ENCODE results near the genes KCNK13 and CALM1.

DNA sequence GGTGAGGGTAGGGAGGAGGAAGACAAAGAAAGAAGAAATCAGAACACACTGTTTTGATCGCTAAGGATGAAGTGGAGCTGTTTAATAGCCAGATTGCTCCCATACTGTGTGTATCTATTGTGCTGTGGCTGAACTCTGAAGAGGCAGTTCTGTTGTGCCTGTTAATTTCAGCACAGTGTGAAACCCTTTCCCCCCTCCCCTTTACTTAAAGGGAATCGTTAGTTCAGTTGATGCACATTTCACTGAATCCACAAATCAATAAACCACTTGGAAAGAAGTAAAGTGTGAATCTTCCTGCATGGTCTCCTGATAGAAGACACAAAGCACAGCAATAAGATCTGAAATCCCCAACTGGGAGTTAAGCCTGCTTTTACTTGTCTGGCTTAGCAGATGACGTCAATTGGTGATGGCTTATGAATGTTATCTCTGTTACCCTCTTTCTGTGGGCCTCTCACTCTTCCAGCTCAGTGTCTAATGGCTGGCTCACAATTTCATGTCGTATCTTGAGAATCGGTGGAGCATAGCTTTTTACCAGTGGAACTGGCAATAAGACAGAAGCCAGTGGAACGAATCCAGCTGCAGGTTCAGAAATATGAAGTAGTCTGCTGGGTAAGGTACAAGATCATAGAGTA is 413.4 kb upstream of the SEL1L start:
- PRO-cap: no peak
- RAMPAGE, long total RNA, 4 experiments: no peak in any of the 4 experiments

- PRO-cap: no peak
- RAMPAGE, long total RNA, 4 experiments: no peak in any of the 4 experiments
Measured at GRCh38 chr14:82387946-82388186, 854.2 kb upstream of the SEL1L start.

DNA sequence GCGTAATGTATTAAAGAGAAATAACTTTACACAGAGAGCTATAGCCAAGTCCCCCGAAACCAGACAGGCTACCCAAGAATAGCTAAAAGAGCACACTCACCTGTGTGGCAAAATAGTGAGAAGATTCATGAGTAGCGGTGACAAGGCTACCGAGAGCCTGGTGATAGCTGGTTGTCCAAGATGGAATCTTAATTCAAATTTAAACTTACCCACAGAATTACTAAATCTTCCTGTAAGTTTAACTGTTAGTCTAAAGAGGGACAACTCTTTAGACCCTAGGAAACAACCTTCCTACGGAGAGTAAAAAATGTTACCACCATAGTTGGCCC is 1358.6 kb upstream of the FLRT2 start:
- PRO-cap: no peak
- RAMPAGE, long total RNA, 4 experiments: no peak in any of the 4 experiments

DNA sequence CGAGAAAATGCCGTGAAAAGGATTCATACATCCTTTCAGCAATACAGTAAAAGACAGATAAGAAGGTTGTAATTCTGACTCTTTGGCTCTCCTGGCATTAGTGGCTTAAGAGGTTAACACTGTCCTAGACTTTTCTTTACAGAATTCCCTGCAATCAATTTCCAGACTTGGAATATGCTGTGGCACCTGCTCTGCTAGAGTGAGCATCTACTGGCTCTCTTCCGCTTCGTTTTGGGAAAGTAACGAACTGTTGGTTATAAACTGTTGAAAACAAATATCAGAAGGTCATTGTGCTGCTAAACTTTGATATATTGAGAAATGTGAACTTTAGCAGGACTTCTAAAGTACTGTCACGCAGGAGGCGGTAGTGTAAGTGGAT is 348.8 kb downstream of the FLRT2 start:
- PRO-cap: no peak
- RAMPAGE, long total RNA, 4 experiments: no peak in any of the 4 experiments

DNA sequence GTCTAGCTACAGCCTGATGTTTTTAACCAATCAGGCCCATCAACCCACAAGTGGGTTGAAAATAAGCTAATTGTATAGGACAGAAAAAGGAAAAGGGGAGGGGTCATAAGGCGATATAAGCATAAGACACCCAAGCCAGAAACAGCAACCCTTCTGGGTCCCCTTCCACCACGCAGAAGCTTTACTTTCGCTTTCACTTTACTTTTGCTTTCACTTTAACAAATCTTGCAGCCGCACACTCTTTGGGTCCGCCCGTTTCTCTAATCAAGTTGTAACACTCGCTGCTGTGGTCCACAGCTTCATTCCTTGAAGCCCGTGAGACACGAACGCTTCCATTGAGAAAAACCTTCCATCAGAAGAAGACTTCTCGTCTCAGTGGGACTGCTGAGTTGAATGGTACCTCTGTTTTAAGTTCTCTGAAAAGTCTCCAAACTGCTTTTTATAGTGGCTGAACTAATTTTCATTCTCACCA is 404.6 kb downstream of the FLRT2 start:
- PRO-cap: bidirectional peak, plus-strand start at position 302 of the sequence, minus-strand start at position 178 of the sequence
- RAMPAGE, long total RNA, 4 experiments: start-site peak on the plus strand in 1 of 4 experiments, centred at position 250 of the sequence, 8 reads per replicate

DNA sequence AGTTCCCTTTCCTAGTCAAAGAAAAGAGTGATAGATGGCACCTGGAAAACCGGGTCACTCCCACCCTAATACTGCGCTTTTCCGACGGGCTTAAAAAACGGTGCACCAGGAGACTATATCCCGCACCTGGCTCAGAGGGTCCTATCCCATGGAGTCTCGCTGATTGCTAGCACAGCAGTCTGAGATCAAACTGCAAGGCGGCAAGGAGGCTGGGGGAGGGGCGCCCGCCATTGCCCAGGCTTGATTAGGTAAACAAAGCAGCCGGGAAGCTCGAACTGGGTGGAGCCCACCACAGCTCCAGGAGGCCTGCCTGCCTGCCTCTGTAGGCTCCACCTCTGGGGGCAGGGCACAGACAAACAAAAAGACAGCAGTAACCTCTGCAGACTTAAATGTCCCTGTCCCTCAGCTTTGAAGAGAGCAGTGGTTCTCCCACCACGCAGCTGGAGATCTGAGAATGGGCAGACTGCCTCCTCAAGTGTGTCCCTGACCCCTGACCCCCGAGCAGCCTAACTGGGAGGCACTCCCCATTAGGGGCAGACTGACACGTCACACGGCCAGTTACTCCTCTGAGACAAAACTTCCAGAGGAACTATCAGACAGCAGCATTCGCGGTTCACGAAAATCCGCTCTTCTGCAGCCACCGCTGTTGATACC is 782.6 kb downstream of the FLRT2 start:
- PRO-cap: no peak
- RAMPAGE, long total RNA, 4 experiments: no peak in any of the 4 experiments

DNA sequence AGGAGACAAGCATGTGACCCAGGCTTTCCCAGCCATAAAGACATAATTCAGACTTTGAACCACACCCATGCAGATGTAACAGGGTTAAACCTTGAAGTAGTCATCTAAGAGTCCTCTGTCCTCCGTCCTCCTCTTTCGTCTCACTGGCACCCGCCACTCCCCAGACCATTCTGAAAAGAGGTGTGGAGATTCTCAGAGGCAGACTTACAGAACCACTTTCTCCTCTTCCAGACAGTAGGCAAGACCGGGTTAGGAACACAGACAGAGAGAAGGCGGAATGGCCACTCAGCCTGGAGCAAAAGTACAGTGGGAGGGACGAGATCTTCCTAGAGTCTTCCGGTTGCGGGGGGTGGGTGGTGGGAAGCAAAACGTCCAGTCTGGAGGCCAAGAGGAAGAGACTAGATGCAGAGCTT is 120.6 kb downstream of the KCNK10 start:
- PRO-cap: no peak
- RAMPAGE, long total RNA, 4 experiments: no peak in any of the 4 experiments

GRCh38 chr14:88947986-88948452 is 123.6 kb downstream of the TTC8 start:
- PRO-cap: no peak
- RAMPAGE, long total RNA, 4 experiments: no peak in any of the 4 experiments

- PRO-cap: bidirectional peak, plus-strand start at chr14:89040875, minus-strand start at chr14:89040641
- RAMPAGE, long total RNA, 4 experiments: no peak in any of the 4 experiments
Measured at GRCh38 chr14:89040416-89041110, 216.1 kb downstream of the TTC8 start.

DNA sequence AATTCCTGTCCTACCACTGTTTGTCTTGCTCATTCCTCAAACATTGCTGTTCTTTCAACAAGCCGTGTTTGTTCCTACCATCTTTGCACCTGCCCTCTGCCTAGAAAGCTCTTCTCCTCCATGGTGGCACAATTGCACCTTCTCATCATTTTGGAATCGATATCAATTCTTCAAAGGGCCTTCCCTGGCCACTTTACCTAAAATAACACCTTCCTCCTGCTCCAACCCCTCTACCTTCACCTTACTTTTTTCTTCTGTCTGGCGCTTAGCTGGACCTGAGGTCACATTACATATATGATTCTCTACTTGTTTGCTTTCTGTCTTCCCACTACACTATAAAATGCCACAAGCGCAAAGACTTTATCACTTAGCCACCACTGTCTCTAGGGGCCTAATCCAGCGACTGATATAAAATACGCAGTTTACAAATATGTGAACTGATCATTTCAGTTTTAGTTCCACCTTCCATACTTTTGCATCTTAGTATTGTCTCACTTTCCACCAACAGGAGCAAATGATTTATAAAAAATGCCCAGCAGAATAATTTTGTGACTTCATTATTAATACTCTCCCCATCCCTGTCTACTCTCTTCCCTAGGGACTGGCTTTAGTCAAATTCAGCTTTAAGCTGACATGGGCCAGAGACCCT is 169.0 kb downstream of the FOXN3 start:
- PRO-cap: no peak
- RAMPAGE, long total RNA, 4 experiments: start-site peak on the minus strand in 1 of 4 experiments, centred at position 290 of the sequence, 24 reads per replicate

DNA sequence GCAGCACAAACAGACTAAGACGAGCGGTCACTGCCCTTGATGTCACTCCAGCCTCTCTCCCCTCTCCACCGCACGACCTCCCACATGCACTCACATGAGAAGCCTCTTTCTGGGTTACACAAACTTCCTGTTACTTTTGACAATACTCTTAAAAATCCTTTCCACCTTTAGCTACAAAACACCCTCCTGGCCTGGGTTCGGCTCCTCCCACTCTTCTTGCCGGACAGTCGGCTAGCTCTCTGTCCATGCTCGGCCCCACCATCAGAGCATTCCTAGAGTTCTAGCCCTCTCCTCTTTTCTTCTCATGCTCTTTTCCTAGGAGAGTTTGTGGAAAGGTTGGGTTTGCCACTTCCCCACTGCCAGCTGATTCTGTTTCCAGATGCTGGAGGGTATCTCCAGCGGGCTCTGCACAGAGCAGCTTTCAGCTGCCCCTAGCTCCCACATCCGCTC is 124.2 kb downstream of the FOXN3 start:
- PRO-cap: no peak
- RAMPAGE, long total RNA, 4 experiments: no peak in any of the 4 experiments

- PRO-cap: no peak
- RAMPAGE, long total RNA, 4 experiments: no peak in any of the 4 experiments
Measured at GRCh38 chr14:89383509-89384550, 33.2 kb downstream of the FOXN3 start.

GRCh38 chr14:89659248-89659633 is 242.2 kb upstream of the FOXN3 start:
- PRO-cap: no peak
- RAMPAGE, long total RNA, 4 experiments: no peak in any of the 4 experiments

- PRO-cap: bidirectional peak, plus-strand start at chr14:89701816, minus-strand start at chr14:89701630
- RAMPAGE, long total RNA, 4 experiments: no peak in any of the 4 experiments
Measured at GRCh38 chr14:89701028-89702186, 253.1 kb downstream of the EFCAB11 start.

DNA sequence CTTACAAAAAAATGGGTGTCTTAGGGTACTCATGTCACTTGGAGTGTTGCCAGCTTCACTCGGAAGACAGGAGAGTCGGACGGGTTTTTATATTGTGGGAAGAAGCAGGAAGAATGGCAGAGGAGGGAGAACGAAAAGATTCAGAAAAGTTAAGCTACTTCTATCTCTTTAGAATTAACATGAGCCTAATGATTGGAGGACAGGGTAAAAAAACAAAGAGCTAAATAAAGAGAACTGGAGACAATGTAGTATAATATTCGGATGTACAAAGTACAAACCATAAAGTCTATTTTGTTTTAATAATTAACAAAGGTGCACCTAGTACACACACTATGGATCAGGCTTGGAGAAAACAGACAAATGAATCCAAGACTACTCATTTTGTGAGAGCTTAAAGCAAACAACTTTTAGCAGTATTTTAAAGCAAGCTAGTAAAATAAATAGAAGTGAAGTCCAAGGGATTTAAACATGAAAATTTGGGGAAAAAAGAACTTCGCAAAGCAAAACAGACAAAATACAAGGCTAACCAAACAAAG is 43.8 kb downstream of the EFCAB11 start:
- PRO-cap: no peak
- RAMPAGE, long total RNA, 4 experiments: start-site peak on the minus strand in 1 of 4 experiments, centred at position 126 of the sequence, 12 reads per replicate

- PRO-cap: no peak
- RAMPAGE, long total RNA, 4 experiments: no peak in any of the 4 experiments
Measured at GRCh38 chr14:90061548-90062156, at the start of gene KCNK13. Gene KCNK13, plus strand, starts transcription at chr14:90061994.

DNA sequence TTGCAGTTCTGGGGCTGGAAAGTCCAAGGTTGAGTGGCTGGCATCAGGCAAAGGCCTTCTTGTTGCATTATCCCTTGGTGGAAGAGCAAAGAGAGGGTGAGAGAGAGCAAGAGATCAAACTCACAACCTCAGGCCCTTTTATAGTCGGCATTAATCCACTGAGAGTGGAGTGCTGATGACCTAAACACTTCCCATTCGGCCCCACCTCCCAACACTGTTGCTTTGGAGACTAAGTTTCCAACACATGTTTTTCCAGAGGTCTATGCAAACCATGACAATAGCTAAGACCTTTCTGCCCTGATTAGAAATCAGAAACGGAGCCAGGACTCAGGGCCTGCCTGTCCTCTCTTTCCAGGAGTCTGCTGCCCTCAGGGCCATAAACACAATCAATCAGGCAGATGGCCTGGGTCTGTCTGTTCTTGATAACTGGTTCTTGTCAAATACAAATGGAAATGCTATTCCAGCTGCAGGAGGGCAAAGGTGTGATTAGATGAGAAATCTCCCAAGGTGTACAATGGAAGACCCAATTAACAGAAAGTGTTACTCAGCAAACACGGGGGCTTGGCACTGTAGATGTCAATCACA is 97.2 kb upstream of the PSMC1 start:
- PRO-cap: no peak
- RAMPAGE, long total RNA, 4 experiments: no peak in any of the 4 experiments

- PRO-cap: bidirectional peak, plus-strand start at chr14:90303772, minus-strand start at chr14:90303683
- RAMPAGE, long total RNA, 4 experiments: no peak in any of the 4 experiments
Measured at GRCh38 chr14:90303590-90304009, 28.1 kb downstream of the NRDE2 start.

DNA sequence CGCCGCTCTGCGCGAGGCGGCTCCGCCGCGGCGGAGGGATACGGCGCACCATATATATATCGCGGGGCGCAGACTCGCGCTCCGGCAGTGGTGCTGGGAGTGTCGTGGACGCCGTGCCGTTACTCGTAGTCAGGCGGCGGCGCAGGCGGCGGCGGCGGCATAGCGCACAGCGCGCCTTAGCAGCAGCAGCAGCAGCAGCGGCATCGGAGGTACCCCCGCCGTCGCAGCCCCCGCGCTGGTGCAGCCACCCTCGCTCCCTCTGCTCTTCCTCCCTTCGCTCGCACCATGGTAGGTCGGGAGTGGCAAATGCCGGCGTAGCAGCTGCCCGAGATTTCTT is at the start of gene CALM1:
TSS of gene CALM1 (plus strand) at position 84 of the 337 bp plus-strand sequence.
- PRO-cap: bidirectional peak, plus-strand start at position 87 of the sequence, minus-strand start outside the sequence
- RAMPAGE, long total RNA, 4 experiments: start-site peak on the plus strand in 3 of 4 experiments, centred at positions 88 to 109 of the sequence, 56 to 274 reads per replicate

DNA sequence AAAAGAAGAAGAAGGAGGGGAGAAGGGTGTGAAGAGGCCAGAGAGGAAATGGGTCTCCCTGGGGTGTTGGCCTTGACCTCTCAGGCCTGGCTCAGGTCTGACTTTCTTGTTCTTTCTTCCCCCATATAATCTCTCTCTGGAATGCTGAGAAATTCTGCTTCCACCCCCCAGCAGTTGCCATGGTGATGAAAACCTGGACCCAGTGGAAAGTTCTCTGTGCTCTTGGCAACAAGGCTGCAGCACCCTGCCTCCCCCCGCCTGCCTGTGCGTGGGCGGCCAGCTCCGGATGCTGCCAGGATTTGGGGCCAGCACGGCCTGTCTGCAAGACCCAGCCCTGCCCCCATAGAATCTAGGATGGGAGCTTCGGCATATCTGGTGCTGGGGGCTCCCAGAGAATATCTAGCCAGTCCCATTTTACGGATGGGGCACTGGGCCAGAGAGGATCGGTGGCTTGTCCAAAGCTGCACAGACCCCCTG is 94.7 kb downstream of the CALM1 start:
- PRO-cap: no peak
- RAMPAGE, long total RNA, 4 experiments: no peak in any of the 4 experiments